Daoy (cell line): ENCODE measurements around the genes GNPTAB and IGF1.

DNA sequence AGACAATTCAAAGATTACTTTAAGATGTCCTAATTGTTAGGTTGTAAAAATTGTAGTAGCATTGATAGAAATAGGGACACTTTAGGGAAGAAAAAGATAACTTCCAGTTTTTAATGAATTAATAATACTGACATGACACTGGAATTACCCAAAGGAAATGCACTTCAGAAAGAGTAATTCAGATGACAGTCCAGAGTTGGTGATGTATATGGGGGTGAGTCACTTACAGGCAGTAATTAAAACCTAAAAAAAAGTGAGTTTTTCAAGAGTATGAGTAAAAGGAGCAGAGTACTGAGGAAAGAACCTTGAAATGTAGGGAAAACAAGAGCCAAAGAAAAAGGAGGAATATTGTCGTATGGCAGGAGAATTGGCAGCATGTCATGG, 29.2 kb downstream of the SCYL2 start:
- RAMPAGE, long total RNA: no peak

DNA sequence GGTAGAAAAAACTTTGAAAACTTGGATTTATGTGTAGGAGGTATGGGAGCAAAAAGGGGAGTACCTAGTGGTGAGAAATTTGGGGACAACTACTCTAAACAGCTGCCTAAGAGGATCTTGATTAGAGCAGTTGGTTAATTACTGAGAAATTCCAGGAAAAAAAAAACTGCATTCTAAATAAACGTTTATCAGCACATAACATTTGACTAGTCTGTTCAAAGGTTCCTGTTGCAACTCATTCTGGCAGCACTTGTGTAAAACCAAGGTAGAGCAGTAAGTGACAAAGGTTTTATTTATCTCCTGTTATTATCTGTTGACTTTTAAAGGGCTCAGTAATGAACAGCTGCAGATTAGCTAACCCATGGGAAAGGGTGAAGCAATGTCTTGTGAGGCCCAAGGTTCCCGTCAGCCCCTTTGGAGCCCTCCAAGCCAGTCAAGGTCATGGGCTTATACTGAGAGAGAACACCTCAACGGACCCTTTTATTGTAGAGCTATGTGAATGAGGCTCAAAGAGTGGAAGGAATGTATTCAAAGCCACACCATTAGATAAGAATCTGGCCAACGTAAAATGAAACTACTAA, 36.3 kb upstream of the NR1H4 start:
- RAMPAGE, long total RNA: no peak

GRCh38 chr12:101145813-101146278, 64.2 kb downstream of the SLC5A8 start:
- RAMPAGE, long total RNA: no peak

- RAMPAGE, long total RNA: no peak
Measured at GRCh38 chr12:101608351-101608844, 13.6 kb downstream of the MYBPC1 start.

DNA sequence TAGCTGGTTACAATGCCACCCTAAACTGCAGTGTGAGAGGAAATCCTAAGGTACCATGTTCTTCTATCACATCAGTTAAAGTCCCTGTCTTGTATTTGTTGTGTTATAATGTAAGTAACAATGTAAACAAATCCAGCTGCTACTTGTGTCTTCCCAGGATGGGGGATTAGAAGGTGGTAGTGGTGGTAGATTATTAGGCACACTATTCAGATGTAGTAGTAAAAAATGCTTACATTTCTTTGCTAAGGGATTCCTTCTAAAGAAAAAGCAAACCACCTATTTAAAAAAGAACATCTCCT, 19.3 kb upstream of the CHPT1 start:
- RAMPAGE, long total RNA: no peak

GRCh38 chr12:101696549-101697236, 747 bp upstream of the CHPT1 start:
- RAMPAGE, long total RNA: no peak

DNA sequence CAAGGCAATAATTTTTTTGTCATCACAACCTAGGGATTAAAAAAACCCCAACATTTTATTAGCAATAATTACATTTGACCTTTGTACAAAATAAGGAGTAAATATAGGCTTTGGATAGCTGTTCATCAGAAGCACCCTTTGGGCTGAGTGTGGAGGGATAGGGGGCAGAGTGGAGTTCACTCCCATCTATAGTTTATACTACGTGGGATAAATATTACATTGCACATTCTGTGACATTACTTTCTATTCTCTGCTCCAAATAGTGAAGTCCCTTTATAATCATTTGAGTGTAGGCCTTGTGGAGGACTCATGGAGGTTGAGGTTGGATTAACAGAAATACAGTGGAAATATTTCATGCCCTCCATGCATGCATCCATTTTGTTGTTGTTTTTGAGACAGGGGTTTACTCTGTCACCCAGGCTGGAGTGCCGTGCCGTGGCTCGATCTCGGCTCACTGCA, 1.3 kb downstream of the CHPT1 start:
- RAMPAGE, long total RNA: no peak

DNA sequence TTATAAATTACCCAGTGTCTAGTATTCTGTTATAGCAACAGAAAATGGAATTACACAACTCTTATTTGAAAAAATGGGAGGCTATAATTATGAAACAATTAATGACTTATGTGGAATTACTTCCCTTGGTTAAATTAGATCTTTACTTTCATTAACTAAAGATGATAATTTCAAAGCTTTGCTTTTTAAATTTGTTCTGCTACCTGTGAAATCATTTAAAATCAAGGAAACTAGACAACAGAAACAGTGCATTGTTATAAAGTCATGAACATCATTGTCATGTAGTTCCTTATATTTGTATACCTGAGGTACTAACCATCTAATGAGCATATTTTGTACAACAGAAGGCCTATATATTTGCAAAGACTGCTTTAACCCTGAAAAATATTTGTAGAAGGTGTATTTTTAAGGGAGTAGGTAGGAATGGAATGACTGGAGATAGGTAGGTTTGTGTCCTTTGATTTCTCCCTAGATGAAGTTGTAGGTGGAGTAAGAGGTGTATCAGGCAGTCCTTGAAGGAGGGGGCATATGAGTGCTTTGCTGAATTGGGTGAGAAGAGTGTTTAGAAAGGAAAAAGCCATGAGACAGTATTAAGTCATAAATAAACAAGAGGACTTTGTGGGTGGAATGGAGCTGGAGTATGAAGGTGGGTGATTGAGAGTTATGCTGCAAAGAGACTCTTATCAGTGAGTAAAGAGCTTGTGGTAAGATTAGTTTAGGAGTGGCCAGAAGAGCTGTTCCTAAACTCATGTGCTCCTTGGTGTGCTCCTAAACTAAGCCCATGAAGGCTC, 9.4 kb downstream of the CHPT1 start:
- RAMPAGE, long total RNA: no peak

DNA sequence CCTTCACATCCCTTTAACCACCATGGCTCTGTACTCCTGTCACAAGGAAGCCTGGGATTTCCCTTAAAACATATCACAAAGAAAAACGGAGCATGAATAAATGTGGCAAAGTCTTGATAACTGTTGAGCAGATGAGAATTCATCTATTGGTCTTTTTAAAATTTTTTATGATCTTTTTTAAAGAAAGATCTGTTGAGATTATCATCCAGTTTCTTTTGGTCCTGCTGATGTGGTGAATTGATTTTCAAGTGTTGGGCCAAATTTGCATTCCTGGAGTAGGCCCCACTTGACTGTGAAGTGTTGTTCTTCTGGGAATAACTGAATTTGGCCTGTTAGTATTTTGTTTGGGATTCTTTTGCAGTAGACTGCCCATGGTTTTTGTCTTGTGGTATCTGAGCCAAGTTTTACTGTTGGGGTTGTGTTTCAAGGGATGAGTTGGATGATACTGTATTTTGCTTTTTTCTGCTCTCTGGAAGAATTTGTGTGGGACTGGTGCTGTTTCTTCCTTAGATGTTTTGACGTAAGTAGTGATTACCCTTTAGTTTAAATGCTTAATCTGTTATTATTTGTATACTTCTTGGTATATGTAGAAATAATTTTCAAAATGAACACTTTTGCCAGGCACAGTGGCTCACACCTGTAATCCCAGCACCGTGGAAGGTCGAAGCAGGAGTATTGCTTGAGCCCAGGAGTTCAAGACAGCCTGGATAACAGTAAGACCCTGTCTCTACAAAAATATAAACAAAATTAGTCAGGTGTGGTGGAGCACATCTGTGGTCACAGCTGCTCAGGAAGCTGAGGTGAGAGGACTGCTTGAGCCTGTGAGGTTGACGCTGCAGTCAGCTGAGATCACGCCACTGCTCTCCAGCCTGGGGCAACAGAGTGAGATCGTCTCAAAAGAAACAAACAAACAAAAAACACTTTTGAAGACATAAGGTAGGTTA, 4.1 kb upstream of the SYCP3 start:
- RAMPAGE, long total RNA: no peak

DNA sequence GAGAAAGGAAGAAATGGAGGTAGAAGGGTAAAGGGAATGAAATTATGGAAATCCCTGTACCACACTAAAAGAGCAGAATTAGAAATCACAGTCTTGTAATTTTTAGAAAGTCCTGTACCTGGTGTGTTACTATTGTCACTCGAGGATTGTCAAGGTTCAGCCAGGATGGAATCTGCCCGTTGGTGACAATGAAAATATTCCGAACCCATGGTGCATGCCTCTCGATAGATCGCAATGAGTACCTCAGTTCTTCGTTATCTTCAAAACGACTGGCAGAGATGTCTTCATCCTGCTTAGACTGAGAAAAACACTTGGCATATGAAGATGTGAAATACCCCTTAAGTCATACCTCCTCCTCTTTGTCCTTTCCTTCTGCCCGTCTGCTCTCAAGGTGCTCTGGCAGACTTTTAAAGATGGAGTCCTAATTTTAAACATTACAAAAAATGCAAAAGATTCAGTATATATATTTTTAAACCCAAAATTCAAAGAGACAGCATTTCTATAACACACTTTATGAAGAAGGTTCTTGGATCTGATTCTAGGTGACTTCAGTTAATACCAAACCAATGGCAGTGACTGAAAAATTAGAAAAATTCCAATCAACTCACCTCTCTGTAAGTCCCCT, 31.1 kb upstream of the SYCP3 start:
- RAMPAGE, long total RNA: no peak

DNA sequence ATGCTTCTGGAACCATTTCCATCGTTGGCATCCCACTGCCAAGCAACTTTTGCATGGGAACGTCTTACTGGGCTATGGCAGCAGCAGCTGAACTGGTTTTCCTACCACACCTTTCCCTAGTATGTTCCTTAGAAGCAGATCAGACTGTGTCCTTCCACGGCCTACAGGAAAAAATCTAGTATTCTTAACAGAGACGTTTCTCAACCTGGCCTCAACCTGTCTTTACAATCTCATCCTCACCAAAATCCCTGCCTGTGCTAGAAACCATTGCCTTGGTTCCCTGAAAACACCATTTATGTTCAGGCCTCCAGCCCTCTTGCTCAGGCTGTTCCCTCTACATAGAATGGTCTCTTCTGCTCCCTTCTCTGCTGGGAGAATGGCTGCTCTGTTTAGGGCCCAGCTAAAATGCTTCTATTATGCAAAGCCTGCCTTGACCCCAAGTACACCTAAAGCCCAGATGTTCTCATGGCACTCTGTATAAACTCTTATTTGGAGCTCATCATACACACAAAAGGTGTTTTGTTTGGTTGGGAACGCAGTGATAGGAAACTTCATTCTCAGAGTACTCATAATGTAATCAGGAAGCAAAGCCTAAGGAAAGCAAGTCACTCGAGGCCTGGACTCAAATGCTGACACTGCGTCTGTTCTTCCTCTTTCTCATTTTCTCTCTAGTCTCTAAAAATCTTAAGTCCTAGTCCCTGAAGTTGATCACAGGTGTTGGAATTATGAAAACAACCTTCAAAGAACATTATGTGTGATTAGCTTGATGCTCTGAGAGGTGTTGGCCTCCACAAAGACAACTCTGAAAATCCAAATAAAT, 38.1 kb upstream of the SYCP3 start:
- RAMPAGE, long total RNA: no peak

- RAMPAGE, long total RNA: no peak
Measured at GRCh38 chr12:101791233-101791742, 39.5 kb downstream of the GNPTAB start.

DNA sequence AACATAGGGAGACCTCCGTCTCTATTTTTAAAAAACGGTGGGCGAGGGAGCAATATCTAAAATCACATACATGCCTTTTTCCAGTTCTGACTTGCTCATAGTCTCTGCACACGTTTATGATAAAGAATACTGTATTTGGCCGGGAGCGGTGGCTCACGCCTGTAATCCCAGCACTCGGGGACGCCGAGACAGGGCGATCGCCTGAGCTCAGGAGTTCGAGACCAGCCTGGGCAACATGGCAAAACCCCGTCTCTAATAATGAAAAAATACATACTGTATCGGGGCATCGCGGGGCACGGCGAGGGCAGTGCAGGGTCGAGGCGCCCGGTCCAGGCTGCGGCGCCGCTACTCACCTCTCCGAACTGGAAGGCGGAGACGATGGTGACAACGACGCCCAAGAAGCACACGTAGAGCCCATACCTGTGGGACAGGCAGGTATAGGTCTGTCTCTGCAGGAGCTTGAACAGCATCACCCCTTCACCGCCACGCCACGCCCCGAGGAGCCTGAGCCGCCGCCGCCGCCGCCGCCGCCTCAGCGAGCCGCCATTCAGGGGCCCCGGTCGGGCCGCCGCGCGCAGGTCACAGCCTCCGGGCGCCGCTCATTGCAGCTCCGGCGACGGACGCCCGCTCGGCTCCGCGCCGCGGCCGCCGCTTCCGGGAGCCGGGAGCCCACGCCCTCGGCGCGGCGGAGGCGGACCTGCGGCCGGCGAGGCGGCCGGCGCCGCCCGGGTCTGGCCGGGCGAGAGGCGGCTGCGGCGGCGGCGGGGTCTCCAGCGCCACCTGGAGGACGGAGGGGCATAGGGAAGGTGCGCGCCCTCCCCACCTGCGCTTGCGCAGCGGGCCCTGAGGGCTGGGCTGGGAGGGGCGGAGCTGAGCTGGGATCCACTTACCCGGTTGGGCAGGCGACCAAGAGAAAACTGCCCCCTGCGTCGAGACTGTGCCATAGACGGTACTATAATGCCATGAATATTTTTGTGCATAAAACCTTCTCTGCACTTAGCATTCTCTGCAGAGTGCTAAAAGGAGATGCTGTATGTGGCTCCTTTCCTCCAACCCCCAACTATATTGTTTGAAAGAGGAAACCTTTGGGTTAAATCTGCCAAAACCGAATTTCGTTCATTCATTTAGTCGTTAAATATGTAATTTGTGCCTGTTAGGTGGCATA, at the start of gene GNPTAB:
TSS of gene GNPTAB (minus strand) at position 754 of the 1,165 bp plus-strand sequence.
- RAMPAGE, long total RNA: no peak

DNA sequence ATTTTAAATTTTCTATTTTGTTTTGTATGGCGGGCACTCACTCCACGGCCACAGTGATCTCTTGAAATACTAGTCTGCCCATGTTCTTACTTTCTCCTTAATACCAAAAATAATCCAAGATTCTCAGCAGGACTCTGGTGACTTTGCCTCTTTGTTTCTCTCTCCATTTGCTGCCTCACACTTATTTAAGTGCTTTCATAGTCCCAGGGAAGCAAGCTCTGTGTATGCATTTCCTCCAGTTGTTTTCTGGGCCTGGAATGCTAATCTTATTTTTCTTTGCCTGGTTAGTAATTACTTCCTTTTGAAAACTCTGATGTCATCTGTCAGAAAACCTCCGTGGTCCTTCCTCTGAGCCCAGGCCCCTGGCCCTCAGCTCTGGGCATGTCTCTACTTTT, 1.9 kb upstream of the DRAM1 start:
- RAMPAGE, long total RNA: no peak

- RAMPAGE, long total RNA: no peak
Measured at GRCh38 chr12:101924452-101925022, 47.2 kb downstream of the DRAM1 start.

- RAMPAGE, long total RNA: no peak
Measured at GRCh38 chr12:102480197-102481000, at the start of gene IGF1. Gene IGF1, minus strand, starts transcription at chr12:102480563.

DNA sequence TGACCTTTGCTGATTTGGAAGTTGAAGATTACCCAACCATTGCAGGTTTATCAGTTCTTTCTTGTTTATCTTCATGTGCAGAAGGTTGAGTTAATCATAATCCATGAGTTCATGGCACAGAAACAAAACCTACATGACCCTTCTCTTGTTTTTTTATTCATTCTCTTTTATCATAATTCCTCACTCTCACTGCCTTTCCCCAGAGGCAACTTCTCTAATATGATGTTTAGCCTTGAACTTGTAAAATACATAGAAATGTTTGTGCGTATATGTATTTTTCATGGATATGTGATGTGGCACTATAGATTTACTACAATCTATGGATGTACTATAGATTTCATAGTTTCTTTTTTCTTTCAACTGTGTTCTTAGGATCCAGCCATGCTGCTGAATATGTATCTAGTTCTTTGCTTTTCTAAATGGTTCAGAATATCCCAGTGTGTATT, 3.4 kb upstream of the PAH start:
- RAMPAGE, long total RNA: no peak

DNA sequence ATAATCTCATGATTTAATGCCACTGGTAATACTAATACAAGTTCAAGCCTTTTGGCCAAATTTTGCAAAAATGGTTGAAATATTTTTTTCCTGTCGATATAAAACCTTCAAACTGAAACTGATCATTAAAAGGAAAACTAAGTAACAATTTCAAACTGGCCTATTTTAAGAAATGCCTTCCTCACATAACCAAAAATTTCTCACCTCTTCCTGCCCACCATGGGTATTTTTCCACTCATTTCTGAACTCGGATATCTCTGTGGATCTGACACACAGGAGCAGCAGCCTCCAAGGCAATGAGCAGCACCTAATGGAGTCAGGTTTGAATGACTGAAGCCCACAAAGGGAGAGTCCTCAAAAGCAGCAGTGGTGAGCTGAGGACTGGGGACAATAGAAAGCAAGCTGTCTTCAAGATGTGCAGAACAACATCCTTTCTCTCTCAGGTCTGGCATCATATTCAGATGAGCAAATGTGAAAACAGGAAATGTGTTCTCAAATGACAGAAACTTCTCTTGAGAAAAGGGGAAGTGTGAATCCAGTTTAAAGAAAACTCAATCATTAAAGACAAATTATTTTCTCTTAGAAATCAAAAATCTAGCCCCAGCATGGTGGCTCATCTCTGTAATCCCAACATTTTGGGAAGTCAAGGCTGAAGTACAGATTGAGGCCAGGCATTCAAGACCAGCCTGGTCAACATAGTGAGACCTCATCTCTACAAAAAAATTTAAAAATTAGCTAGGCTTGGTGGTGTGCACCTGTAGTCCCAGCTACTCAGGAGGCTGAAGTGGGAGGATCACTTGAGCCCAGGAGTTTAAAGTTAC, 54.3 kb downstream of the C12orf42 start:
- RAMPAGE, long total RNA: no peak

DNA sequence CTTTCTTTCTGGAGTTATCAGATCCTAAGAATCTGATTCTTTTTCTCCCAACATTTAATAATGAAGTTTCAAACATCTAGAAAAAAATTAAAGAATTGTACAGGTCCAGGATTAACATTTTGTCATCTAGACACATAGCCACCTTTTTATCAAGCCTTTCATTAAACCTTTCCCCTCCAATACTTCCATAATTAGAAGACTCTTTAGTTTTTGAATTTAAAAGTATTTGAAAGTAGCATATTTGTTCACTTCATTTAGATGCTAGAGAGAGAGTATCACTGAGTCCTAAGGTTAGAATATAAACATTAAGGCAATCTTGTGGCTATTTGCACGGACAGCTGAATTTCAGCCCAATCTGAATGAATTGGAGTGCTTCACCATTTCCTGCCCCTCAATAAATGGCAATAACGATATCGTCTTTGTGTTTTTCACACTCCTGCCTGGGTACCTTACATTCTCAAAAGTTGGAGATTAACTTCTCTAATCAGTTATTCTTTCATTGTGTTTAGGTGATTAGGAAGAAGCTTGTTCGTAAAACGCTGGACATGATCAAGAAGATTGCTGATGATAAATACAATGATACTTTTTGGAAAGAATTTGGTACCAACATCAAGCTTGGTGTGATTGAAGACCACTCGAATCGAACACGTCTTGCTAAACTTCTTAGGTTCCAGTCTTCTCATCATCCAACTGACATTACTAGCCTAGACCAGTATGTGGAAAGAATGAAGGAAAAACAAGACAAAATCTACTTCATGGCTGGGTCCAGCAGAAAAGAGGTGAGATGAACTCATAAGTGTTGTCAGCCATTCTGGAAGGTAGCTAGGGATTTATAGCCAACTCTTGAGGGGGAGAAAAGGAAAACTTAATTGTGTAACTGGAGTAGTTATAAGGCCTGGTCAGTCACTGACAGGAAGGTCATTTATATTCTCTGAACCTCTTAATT, 12.1 kb downstream of the HSP90B1 start:
- RAMPAGE, long total RNA: no peak

- RAMPAGE, long total RNA: no peak
Measured at GRCh38 chr12:103946370-103946965, 10.5 kb downstream of the UQCC6 start.